Epithelial cell of proximal tubule (primary cell): ENCODE data around the genes TTLL11, PTGS1, OR1N1 and ZBTB6.

DNA sequence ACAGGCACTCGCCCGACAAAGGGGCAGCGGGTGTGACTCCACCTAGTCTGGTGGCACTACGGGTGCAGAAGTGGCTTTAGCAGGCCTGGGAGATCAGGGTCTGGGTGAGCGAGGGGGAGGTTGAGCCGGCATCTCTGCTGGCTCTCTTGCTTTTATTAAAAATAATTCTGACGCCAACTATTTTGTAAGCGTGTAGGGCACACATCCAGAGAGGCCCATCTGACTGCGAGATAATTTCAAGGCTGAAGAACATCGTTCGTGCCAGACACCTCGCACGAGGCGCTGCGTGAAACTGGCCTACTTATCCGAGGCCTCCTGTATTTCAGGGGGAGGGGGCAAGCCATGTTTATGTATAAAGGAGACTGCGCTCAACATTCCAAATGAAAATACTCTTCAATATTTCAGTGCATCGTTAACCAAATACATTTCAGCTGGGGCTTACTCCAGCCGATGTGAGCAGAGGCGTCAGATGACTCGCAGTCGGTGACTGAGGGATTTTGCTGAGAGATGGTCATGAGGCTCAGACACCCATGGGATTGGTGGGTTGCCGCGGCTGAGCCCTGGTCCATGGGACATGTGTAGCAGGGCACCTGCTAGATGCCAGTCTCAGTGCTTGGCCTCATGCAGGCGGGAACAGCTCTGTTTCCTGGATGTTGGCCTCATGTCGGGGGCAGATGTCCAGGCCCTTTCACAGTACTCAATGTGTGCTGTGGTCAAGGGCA lies 201.4 kb downstream of the DAB2IP start:
- RAMPAGE, long total RNA = no peak
- RRBS = no CpG with 5 or more reads among the region's 26 CpGs

GRCh38 chr9:121913992-121914668 lies 179.0 kb downstream of the TTLL11 start:
- RAMPAGE, long total RNA = no peak
- RRBS = no CpG with 5 or more reads among the region's 8 CpGs

- RAMPAGE, long total RNA = no peak
- RRBS = 39% methylated on average over 4 of the region's 8 CpGs
Observed at GRCh38 chr9:121987171-121987976, 105.7 kb downstream of the TTLL11 start.

GRCh38 chr9:122015304-122015669 lies 77.8 kb downstream of the TTLL11 start:
- RAMPAGE, long total RNA = no peak
- RRBS = no CpG with 5 or more reads among the region's 7 CpGs

- RAMPAGE, long total RNA = no peak
- RRBS = 1% methylated on average over 35 of the region's 111 CpGs
Observed at GRCh38 chr9:122092558-122093617, at the start of gene TTLL11. TSS of gene TTLL11 (minus strand) at chr9:122093308.

GRCh38 chr9:122370658-122371843 lies at the start of gene PTGS1:
TSS of gene PTGS1 (plus strand) at chr9:122371024.
- RAMPAGE, long total RNA = start-site peak on the plus strand at chr9:122371001-122371068, 9 and 28 reads in 2 replicates
- RRBS = 2% methylated on average over 17 of the region's 47 CpGs

- RAMPAGE, long total RNA = no peak
- RRBS = no CpG with 5 or more reads among the region's 4 CpGs
Observed at GRCh38 chr9:122394213-122394757, 23.5 kb downstream of the PTGS1 start.

DNA sequence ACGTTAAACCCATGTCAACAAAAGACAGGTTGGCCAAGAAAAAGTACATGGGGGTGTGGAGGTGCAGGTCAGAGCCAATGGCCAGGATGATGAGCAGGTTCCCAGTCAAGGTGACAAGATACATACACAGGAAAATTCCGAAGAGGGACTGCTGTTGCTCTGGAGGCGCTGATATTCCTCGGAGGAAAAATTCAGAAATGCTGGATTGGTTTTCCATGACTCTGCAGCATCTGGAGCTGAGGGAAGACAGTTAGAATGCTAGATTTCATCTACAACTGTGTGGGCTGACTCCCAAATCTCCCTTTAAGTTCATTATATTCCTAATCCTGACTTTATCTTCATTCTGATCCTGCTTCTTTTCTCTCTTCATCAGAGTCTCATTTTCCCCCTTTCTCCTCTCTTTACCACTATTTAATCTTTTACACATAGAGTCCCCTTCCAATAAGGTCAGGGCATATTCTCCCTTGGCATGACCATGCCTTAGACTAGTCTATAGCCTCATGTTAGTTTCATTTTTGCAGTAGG lies at the start of gene OR1N1:
OR1N1 (minus strand) TSS at position 217 of the 525 bp plus-strand sequence.
- RAMPAGE, long total RNA = no peak
- RRBS = no CpG with 5 or more reads among the region's 4 CpGs

- RAMPAGE, long total RNA = no peak
- RRBS = no CpG with 5 or more reads among the region's 10 CpGs
Observed at GRCh38 chr9:122595892-122596237, 12.7 kb upstream of the OR1L8 start.

- RAMPAGE, long total RNA = no peak
- RRBS = 5% methylated on average over 7 of the region's 32 CpGs
Observed at GRCh38 chr9:122912526-122913528, at the start of gene ZBTB6. TSS of gene ZBTB6 (minus strand) at chr9:122913323.

DNA sequence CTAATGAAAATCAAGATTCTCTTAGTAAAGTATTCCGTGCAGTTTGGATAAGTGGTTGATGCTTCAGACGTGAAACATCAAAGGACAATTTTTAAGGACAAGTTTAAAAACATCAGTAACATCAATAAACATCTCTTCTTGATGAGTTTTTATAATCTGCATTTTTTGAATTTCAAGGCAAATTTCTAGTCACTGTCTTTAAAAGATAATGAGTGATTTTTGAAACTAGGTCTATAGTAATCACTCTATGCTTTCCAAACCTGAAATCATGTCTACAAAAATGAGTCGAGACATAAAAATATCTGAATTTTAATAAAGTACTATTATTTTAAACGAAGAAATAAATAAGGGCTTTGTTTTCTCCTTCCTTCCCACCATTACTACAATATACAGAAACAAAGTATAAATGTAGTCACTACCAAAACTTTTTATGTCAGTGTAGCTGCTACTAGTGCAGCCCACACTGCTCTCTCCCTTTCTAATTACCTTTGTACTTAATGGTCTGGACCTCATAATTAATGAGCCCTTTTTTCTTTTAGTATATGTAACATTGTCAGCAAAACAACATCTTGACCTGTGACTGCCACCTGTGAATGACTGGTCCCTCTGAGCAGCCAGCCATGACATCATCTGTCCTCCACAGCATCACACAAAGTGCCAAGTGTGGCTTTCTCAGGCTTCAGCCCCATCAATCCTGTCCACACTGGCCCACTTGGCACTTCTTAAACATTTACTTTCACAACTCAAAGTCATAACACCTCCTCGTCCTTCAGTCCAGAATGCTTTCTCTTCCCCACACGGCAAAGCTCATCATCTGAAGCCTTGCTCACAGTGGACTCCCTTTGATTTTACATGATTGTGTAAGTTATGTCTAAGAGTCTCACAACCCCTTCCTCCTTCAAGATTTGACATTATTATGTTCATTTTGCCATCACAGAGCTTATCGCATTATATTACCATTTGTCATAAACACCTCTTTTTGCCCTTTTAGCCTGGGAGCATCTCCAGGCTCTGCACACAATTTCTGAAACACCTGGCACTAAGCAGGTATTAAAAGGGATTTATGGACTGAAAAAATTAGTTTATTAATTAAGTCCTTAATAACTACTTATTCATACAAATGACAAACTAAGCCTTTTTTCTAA lies 104.6 kb downstream of the GPR21 start:
- RAMPAGE, long total RNA = no peak
- RRBS = no CpG with 5 or more reads among the region's 7 CpGs

DNA sequence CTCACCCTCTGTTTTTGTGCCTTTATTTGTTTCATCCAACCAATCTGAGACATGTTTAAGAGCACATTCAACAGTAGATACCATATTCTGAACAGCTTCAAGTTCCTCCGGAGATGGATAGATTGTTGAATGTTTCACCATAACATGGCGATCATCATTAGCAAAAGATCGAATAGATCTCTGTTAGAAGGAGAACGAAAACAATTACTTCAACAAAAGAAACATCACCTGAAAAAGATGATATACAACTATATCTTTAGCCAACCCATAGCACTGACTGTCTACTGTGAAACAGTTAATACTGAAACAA lies 89.4 kb downstream of the STRBP start:
- RAMPAGE, long total RNA = no peak
- RRBS = no CpG with 5 or more reads among the region's 4 CpGs

- RAMPAGE, long total RNA = no peak
- RRBS = no CpG with 5 or more reads among the region's 12 CpGs
Observed at GRCh38 chr9:123299483-123300257, 31.3 kb upstream of the STRBP start.

DNA sequence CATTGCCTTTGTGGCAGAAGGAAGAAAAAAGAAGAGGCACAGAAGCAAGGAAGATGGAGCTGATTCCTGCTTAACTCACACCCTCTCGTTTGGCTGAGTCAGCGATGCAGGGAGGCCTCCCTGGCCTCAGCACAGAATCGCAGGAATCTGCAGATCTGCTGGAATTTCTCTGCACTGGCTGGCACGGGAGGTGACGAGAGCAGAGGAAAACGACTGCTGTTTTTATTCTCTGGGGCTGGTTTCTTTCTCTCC lies 20.4 kb upstream of the CRB2 start:
- RAMPAGE, long total RNA = no peak
- RRBS = no CpG with 5 or more reads among the region's 6 CpGs

- RAMPAGE, long total RNA = no peak
- RRBS = no CpG with 5 or more reads among the region's 15 CpGs
Observed at GRCh38 chr9:123360145-123360724, 4.2 kb downstream of the CRB2 start.

- RAMPAGE, long total RNA = no peak
- RRBS = no CpG with 5 or more reads among the region's 5 CpGs
Observed at GRCh38 chr9:123526729-123528054, 171.2 kb downstream of the CRB2 start.

- RAMPAGE, long total RNA = no peak
- RRBS = no CpG with 5 or more reads among the region's 3 CpGs
Observed at GRCh38 chr9:123923627-123924089, 6.3 kb downstream of the DENND1A start.

DNA sequence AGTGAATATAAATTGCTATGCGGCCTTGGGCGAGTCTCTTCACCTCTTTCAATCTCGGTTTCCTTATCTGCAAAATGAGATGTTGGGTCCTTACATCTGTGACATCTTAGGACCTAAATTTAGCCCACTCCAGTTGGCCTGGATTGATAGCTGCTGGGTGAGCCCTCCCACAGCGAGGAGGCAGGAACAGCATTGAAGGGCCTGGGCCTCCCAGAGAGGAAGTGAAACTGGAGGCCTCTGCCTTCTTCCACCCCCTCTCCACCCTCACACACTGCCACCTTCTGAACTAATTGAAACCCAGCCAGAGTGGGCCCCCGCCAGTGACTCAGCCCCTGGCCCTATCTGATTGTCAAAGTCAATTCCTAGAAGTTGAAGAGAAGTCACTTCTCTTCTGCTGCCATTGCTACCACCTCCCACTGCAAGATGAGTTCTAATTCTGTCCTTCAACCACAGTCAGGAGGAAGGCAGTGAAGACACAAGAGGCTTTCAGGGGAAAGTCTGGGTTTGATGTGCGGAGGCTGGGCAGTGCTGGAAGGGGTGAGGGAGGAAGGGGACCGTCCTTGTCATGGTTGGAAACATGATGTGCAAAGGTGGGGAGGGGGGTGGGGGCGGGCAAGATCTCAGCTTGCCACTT lies 55.2 kb upstream of the NEK6 start:
- RAMPAGE, long total RNA = no peak
- RRBS = no CpG with 5 or more reads among the region's 8 CpGs

- RAMPAGE, long total RNA = no peak
- RRBS = no CpG with 5 or more reads among the region's 5 CpGs
Observed at GRCh38 chr9:124218643-124219155, 39.0 kb upstream of the NEK6 start.

DNA sequence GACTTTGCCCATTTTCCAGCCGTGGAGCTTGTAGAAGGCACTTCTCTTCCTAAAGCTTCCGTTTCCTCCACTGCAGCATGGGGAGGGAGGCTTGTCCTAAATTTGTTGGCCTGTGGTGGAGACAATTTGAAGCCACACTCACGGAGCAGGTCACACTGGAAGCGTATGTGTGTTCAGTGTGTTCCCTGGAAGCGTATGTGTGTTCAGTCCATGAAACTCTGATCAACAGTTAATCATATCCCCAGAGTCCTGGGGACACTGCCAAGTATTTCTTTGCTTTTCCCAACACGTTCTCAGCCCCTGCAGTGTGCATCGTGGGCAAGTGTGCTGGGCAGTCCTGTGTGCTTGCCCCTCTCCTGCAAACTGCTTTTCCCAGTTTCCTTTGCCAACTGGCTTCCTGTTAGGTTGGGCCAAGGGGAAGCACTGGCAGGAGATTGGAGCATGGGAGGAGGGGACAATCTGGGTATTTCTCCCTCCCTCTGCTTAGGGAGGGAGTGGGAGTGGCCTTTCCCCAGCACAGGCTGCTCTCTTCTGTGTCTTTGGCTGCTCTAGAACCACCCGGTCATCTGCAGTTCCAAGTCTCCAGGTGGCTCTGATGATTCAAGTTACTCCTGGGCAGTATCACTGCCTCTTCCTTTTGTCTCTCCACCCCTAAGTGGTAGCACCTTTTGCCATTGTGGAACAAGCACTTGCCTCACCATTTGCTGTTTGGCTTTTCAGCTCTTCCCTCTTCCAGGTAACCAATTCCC lies 36.8 kb upstream of the NEK6 start:
- RAMPAGE, long total RNA = no peak
- RRBS = no CpG with 5 or more reads among the region's 8 CpGs